ENCODE data around the gene CHSY1.

- PRO-cap: no peak
Measured at GRCh38 chr15:101250770-101251157, 1.1 kb downstream of the CHSY1 start.

GRCh38 chr15:101251158-101252081, at the start of gene CHSY1:
Gene CHSY1 (minus strand): TSS chr15:101252048.
- PRO-cap: bidirectional peak, plus-strand start at chr15:101252125, minus-strand start at chr15:101251972

DNA sequence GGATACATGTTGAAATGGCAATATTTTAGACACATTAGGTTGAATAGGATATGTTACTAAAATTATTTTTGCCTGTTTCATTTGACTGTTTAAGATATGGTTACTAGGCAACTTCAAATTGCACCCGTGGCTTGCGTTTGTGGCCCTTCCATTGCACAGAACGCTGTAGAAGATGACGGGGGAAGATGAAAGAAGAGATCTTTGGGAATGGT, 18.7 kb upstream of the SNRPA1 start:
- PRO-cap: no peak

DNA sequence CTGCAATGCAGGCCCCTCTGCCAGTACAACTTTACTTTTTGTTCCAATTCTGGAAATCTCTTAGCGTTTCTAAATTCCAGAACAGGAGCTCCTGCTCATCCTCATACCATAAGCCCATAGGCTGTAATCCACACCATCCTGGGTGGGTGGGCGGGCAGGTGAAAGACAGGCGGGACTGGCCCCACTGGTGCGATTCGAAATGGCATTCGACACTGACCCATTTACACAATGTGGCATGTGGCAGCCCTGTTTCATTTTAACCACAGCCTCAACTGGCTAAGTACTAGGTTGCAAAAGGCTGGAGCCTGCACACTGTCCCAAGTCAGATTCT, 38.6 kb upstream of the SNRPA1 start:
- PRO-cap: no peak

- PRO-cap: no peak
Measured at GRCh38 chr15:101348695-101349421, 53.8 kb upstream of the SNRPA1 start.

DNA sequence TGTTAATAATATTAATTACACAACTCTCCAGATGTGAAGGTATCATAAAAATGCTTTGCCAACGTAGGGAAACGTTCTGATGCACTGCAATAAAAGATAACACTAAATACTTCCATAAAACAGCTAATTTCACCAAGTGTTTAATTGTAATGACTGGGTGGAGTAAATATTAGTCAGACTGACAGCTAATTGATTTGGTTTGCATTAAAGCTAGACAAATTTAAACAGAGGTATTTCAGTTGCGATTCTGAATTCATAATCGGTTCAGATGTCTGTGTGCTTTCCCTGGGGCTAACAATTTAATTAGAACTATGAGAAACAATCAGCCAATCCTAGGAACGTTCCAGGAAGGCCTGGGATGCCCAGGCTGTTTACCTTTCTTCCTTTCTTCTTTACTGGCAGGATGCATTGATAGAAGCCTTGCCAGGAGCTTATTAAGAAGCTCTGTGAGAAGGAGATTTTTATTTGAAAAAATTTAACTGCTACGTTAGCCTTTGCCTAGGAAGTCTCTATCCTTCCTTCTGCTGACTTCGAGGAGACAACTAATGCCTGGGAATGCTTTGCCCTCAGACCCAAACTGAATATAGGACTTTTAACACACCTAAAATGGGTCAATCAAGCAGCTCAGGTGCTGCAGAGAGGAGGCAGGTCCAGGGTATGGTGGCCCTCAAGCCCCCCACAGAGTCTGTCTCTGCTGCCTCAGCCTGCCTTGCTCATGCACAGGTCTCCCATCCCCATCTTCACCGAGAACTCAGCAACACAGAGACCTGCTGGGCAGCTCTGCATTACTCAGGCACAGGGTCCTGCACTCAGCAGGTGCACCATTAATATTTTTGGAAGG, 48.6 kb downstream of the PCSK6 start:
- PRO-cap: no peak

DNA sequence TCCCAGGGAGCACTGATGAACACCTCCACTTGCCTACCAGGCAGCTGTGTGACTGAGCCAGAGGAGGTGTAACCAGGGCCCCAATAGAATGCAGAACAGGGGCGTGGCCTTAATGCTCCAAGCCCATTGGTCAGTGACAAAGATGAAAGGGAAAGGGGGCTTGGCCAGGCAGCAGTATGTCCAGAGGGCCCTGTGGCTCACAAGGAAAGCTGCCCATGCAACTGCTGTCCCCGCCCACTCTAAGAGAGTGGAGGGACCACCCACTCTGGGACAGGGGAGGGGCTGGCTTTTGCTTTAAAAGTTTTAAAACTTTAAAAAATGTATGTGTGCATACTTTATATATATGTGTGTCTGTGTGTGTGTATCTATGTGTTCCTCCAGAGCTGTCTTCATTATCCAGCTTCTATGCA, 21.3 kb upstream of the OR4F6 start:
- PRO-cap: no peak

Measured in SP-49 (cell line).